Epithelial cell of alveolus of lung (primary cell): ENCODE measurements around the genes H3C7, H2BC10 and H2AC13.

GRCh38 chr6:26215031-26215201 lies 1.6 kb downstream of the H2BC8 start:
- RAMPAGE, long total RNA, result no peak
- RRBS, result no CpG with 5 or more reads among the region's 4 CpGs

DNA sequence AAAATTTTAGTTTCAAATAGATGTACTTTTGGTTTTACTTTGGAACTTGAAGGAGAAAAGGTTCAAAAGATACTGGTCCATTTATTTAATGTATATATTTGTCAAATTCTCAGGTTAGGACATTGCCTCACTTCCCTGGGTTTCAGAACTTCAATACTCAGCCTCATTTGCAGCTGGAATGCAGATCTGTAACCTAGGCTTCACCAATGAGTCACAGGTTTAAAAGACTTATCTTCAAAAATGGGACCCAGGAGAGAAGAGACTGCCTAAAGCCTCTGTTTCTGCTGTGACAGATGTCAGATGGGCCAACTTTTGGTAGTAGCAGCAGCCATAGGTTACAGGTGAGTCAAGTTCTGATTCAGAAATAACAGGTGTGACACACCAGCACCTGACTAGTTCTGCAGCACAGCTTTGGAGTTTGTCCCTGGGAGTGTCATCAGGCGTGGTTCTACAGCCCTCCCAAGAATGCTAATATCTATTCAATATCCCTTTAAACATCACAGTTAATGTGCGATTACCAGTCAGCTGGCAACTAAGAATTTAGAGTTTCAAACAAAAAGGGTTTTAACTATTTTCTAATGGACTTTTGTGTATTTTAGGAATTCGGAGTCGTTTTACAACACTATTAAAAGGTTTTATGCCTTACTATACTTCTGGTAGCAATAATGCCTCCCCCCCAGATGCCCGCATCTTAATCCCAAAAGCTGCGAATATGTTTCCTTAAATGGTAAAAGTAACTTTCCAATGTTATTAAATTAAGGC lies 3.0 kb downstream of the H4C6 start:
- RAMPAGE, long total RNA, result no peak
- RRBS, result no CpG with 5 or more reads among the region's 6 CpGs

- RAMPAGE, long total RNA, result no peak
- RRBS, result no CpG with 5 or more reads among the region's 38 CpGs
Observed at GRCh38 chr6:26250190-26250830, at the start of gene H3C7. Gene H3C7 (minus strand): TSS chr6:26250635.

- RAMPAGE, long total RNA, result no peak
- RRBS, result no CpG with 5 or more reads among the region's 9 CpGs
Observed at GRCh38 chr6:26250831-26251136, 349 bp upstream of the H3C7 start.

DNA sequence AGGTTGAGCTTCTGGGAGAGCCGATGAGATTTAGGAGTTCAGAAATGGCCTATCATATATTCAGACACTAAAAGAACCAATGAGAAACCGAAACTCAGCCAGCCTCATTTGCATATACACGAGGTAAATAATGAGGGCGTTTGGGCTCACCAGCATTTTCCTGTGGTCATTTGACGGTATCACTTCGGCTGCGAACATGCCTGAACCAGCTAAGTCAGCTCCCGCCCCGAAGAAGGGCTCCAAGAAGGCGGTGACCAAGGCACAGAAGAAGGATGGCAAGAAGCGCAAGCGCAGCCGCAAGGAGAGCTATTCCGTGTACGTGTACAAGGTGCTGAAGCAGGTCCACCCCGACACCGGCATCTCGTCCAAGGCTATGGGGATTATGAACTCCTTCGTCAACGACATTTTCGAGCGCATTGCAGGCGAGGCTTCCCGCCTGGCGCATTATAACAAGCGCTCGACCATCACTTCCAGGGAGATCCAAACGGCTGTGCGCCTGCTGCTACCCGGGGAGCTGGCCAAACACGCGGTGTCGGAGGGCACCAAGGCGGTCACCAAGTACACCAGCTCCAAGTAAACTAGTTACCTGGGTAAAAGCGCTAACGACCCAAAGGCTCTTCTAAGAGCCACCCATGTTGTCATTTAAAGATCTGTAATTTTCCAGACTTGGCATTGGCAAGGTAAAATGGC lies at the start of gene H2BC10:
Gene H2BC10, plus strand, starts transcription at position 152 of the 690 bp plus-strand sequence.
- RAMPAGE, long total RNA, result no peak
- RRBS, result no CpG with 5 or more reads among the region's 36 CpGs

DNA sequence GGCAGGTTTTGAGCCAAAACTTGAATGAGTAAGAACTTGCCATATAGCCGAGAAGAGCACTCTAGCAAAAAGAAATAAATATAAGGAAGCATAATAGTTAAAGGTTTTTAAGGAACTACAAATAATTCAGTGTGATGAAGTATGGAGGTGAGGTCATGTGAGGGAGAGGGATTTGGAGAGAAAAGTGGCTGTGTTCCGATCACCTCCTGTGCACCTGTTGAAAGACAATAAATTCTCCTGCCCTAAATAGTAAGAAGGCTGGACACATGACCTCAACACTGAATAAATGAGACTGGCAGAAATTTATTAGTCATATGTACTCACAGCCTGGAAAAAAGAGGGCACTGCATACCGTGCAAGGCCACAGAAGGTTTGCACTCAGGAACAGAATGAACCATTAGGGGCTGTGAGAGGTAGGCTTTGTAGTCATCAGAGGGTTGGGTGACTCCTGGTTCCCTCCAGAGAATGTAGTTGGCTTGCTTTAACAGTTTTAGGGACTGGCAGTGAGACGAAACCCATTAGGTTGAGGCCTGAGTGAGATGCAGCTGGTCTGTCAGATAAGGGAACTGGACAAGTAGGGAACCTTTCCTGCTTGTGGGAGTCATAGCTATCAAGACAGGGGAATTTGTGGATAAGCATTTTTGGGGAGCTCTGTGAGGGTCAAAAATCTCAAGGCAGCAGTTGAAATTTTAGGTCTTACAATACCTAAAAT lies 11.5 kb upstream of the H4C8 start:
- RAMPAGE, long total RNA, result no peak
- RRBS, result no CpG with 5 or more reads among the region's 4 CpGs

DNA sequence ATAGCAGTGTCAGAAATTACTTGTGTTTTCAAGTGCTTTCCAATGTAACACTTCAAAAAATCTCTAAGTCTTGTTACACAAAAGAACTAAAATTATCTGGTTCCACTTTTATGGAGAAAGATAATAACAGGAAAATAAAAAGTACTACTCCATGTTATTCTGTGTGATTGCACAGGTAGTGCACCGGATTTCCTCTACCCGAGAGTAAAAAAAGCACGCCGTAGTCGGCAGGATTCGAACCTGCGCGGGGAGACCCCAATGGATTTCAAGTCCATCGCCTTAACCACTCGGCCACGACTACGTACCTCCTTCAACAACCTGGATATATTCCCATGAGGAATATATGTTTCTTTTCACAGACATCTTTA lies 27.0 kb upstream of the H4C8 start:
- RAMPAGE, long total RNA, result no peak
- RRBS, result no CpG with 5 or more reads among the region's 12 CpGs

DNA sequence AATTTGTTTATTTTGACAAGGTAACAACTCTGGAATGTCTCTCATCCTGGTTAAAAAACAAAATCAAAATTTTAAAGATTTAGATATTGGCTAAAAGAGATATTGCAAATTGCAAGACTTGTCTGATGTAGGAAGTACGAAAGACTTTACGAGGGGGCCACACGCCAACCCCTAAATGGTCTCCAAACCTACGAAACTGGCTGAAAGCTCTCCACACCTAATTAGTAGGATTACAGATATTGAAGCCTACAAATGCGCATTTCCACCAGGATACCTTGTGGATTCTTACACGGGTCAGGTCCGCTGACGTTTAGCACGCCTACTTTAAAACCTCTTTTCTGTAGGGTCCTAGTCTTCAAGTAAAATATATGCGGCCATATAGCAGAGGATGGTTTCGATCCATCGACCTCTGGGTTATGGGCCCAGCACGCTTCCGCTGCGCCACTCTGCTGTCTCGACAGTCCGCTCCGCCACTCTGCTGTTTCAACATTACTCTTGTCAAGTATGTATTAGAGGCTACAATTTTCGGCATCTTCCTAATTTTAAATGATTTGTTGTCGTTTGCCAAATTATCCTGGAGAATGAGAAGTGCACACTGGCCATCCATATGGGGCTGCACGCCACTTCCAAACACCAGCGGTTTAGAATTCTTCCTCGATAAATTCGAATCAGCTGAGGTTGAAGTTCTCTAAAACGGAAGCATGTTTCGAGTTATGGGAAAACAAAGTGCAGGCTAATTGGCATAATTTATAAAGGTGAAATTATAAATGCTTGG lies 27.6 kb upstream of the H4C8 start:
- RAMPAGE, long total RNA, result no peak
- RRBS, result no CpG with 5 or more reads among the region's 26 CpGs

- RAMPAGE, long total RNA, result no peak
- RRBS, result no CpG with 5 or more reads among the region's 6 CpGs
Observed at GRCh38 chr6:26377405-26378187, 5.3 kb upstream of the BTN2A2 start.

DNA sequence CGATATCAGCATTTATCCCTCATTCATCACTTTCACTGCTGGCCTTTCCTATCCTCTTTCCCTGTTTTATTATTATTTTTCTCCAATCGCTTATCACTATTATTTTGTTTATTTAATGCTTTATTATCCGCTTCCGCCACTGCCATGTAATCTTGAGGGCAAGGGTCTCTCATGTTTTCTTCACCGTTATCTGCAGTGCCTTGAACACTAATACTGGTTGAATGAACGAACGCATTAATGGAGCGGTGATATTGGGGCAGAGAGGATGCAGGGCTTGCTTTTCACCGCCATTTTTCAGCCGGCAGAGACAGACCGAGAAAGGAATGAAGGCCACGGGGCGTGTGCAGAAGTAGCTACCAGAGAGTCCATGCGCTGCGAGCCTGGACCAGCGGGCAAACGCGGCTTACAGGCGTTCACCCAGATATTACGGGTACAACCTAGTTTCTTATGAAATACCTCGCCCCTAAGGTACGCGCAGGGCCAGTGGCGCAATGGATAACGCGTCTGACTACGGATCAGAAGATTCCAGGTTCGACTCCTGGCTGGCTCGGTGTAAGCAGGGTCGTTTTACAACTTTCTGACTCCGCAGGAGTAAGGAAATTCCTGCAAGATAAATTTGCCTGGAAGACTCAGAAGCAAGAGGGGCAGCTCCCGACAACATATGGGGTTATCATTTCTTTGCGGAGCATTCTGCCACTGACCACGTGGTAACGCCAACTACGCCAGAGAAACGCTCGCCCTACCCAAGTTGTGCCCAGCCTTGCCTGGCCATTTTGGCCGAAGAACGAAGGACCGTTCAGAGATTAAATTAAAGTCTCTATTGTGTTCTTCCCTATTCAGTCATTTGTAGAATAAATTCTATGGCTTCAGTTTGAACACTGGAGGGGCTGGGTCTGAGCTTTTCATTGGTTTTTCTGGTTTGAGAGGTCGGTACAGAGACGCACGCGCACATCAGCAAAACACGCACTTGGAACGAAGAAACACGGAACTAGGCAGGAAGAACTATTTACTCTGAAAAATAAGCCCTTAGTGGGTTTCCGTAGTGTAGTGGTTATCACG lies 816 bp upstream of the HMGN4 start:
- RAMPAGE, long total RNA, result no peak
- RRBS, result no CpG with 5 or more reads among the region's 50 CpGs

DNA sequence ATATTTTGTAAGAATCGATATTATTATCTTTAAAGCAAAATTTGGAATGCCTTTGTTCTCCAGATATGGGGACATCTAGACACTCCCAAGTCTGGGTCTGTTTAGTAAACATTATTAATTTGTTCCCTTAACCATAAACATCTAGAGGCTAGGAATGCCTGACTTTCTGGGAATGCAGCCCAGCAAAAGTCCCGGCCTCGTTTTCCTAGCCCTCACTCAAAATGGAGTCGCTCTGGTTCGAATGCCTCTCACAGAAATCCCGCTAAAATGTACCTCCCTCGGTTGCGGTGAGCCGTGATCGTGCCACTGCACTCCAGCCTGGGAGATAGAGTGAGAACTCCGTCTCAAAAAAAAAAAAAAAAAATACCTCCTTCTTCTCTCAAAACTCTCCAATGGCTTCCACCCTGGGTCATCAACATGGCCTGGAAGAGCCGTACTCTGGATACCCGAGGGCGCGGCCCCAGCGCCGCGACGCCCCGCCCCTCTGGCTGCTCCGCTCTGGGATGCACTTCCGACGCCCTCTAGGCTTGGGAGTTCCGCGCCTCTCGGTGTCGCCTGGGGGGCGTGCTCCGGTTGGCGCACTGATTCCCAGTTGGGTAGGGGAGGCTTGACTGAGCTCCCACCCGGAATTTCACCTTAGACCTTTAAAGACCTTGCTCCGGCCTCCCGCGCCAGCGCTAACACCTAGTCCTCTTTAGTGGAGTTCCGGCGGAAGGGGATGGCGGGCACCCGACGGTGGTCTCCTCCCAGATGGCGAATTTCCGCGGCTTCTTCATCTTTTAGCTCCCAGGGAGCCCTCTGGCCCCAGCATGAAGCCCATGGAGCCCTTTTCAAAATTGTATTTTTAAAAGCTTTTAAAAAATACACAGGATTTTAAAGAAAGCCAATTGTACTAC lies 12.2 kb downstream of the HMGN4 start:
- RAMPAGE, long total RNA, result no peak
- RRBS, result under 1% methylated on average over 7 of the region's 43 CpGs

DNA sequence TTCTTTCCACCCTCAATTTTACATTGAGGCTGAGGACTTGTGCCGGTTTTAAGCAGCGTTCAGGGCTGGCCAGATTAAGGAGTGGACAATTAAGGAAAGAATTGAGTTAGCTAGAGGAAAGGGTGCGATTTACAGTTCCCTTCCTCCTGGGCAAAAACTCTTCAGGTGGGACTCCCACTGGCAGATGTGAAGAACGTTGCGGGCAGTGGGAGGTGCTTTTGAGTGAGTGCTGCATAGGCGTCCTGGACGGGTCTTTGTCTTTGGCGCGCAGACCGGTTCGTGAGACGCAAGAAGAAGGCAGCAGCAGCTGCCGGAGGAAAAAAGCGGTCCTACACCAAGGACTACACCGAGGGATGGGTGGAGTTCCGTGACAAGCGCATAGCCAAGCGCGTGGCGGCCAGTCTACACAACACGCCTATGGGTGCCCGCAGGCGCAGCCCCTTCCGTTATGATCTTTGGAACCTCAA lies 923 bp downstream of the ABT1 start:
- RAMPAGE, long total RNA, result no peak
- RRBS, result no CpG with 5 or more reads among the region's 24 CpGs

DNA sequence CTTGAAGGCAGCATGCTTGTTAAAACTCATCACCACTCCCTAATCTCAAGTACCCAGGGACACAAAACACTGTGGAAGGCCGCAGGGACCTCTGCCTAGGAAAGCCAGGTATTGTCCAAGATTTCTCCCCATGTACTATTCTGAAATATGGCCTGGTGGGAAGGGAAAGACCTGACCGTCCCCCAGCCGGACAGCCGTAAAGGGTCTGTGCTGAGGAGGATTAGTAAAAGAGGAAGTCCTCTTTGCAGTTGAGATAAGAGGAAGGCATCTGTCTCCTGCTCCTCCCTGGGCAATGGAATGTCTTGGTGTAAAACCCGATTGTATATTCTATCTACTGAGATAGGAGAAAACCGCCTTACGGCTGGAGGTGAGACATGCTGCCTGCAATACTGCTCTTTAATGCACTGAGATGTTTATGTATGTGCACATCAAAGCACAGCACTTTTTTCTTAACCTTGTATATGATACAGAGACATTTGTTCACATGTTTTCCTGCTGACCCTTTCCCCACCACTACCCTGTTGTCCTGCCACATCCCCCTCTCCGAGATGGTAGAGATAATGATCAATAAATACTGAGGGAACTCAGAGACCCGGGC lies 85.4 kb upstream of the ZNF322 start:
- RAMPAGE, long total RNA, result no peak
- RRBS, result no CpG with 5 or more reads among the region's 9 CpGs

DNA sequence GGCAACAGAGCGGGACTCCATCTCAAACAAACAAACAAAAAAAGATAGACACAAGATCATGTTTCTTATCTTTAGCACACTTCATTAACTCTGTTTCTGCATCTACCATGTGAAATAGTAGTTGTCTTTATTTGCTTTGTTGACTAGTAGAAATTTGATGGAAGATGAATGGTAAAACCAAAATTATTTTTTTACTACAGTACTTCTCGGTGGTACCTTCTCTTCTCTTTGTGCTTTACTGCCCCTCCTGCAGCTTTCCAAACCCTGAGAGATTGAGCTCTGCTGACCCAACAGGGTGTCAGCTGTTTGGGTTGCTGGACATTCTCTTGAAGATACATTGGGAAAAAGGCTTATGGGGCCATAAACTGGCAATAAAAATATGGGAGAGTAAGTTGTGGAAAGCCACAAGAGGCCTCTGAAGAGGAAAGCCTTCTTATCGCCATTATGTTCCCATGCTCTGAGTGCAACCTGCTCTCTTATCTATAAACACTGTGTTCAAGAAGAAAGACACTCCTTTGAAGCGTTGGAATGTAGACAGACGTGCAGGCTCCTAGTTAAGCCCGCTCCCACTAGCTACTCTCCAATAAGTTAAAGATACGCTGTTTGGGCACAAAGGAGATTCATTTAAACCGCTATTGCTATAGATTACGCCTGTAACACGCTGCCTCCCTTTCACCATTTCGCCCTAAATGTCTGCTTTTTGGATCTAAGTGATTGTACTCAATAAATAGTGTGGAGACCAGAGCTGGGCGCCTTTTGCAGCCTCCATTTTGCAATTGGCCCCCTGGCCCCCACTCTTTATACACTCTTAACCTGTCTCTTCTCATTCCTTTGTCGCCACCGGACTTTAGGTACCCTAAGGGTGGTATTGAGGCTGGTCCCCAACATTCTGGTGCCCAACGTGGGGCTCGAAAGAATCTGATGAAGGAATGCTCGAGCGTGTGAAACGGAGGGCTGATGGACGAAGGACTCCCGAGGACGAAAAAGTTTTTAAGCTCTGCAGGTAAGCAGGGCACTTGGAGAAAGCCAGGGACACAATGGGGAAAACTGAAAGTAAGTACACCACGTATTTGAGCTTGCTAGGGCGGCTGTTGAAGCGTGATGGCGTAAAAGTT lies 40.6 kb downstream of the H2AC12 start:
- RAMPAGE, long total RNA, result no peak
- RRBS, result no CpG with 5 or more reads among the region's 26 CpGs

GRCh38 chr6:27267865-27268305 lies 20.4 kb downstream of the PRSS16 start:
- RAMPAGE, long total RNA, result no peak
- RRBS, result no CpG with 5 or more reads among the region's 19 CpGs

GRCh38 chr6:27477814-27478408 lies 5.0 kb upstream of the ZNF184 start:
- RAMPAGE, long total RNA, result no peak
- RRBS, result no CpG with 5 or more reads among the region's 11 CpGs

DNA sequence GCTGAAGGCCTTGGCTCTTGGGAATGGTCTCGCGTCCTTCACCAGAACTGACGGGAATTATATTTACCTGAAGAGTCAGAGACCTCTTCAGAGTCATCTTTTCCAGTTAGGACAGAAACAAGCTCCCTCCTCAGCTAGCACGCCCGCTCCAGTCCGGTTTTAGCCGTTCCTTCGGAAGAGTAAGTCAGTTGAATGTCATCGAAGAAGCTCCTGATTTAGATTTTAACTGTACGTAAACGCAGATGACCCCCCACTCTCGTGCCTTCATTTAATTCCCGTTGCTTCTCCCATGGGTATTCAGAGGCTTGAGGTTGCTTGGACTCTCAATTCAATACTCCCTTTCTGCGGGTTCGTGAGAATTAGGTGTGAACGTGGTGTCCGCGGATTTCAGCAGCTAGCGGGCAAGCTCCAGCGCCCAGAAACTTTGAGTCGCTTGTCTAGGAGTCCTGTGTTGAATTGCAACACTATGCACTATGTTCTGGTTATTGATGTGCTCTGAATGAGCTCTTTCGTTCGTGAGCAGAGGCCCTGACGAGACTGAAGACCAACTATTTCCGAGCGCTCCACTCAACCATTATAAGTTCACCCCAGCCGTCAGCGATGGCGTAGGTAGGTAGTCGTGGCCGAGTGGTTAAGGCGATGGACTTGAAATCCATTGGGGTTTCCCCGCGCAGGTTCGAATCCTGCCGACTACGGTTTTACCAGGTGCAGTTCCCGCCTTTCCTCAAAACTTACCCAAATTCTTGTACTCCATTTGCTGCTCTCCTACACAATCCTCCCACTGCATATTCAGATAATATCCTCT lies 72.4 kb upstream of the ZNF184 start:
- RAMPAGE, long total RNA, result no peak
- RRBS, result no CpG with 5 or more reads among the region's 38 CpGs

GRCh38 chr6:27791078-27791786 lies 16.5 kb downstream of the H2BC13 start:
- RAMPAGE, long total RNA, result no peak
- RRBS, result no CpG with 5 or more reads among the region's 14 CpGs

- RAMPAGE, long total RNA, result no peak
- RRBS, result no CpG with 5 or more reads among the region's 19 CpGs
Observed at GRCh38 chr6:27808080-27808351, at the start of gene H2AC13. Gene H2AC13 (plus strand): TSS chr6:27808173.

- RAMPAGE, long total RNA, result no peak
- RRBS, result no CpG with 5 or more reads among the region's 10 CpGs
Observed at GRCh38 chr6:27808769-27809276, 850 bp downstream of the H2AC13 start.